NCI-H460 (cell line): ENCODE measurements around a stretch of chr21.

DNA sequence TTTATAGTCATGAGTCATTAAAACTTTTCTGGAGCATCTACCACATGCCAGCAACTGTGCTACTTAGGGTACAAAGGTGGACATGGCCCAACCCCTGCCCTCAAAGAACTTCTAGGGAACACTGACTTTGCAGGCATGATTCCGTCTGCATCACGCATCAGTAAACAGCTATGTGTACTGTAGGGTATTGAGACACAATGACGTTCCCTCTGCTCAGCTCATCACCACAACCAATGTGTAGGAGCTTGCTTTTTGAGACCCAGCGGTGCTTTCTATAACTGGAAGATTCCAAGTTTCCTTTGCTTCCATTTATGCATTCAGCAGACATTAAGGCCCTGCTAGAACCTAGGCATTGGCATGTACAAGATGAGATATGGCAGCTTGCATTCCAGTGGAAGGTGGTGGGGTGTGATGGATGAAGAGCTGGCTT is 21.1 kb downstream of the KCNJ15 start:
RAMPAGE:
- cytosol, long total RNA: no peak
- long total RNA: no peak
- nucleus, long total RNA: no peak

DNA sequence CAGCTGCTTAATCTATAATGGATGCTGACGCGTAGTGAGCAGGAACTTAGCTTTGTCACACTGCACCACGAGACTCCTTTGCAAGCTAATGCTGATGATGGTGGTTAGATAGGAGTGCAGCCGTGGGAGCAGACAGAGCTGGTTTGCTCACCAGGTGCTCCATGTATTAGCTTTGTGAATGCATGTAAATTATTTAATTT is 35.1 kb downstream of the KCNJ15 start:
RAMPAGE:
- cytosol, long total RNA: no peak
- long total RNA: no peak
- nucleus, long total RNA: no peak

DNA sequence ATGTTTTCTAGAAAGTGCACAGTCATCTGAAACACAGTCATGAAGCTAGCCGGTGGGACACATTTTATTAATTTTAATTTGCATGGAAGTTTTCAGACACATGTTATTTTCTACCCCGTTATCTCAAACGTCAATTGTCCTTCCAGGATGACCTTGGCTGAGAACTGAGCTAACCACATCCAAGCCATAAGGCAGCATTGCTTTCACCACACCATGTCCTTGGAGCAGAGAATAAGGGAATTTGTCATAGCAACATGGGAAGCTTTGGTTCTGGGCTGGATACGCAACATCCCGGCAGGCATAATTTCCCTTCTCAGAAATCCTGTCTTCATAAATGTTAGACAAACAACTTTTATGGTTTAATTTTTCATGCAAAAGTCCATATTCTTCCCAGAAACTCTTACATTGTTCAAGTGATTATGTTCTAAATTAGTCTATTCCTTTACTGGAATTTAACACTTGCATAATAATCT is 51.7 kb downstream of the KCNJ15 start:
RAMPAGE:
- cytosol, long total RNA: no peak
- long total RNA: no peak
- nucleus, long total RNA: no peak

DNA sequence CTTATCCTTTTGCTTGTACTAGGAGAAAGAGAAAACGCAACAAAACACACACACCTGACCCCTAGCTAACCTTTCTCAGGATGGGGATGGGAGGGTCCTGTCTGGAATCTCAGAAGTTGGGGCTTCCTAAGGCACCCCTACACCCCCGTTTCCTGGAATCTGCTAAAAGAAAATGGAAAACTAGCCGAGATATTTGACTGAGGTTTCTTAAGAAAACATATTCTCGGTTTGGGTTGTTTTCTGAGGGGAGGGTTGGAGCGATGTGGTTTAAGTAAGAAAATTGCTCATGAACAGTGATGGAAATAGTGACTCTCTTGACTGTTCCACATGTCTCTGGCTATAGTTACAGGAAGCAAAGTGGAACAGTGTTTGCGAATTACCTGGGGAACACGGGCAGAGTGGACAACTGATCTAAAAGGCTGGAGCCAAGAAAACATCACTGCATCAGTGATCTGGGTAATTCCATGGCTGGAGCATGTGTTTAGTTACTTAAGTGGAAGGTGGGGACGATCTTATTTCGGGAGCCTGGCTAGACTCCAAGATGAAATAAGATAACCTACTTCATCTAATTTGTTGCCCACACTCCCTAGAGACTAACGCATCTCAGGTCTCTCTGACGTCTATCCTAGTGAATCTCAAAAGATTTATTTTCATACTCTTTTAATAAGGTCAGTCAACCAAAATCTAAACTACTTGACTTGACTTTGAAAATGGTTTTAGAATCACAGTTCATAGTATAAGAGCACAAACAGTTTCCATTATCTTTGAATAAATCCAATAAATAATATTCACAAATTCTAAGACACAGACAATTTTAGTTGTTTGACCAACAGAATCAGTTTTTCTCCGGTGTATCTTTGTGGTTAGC is 92.5 kb downstream of the KCNJ15 start:
RAMPAGE:
- cytosol, long total RNA: no peak
- long total RNA: no peak
- nucleus, long total RNA: no peak

RAMPAGE:
- cytosol, long total RNA: no peak
- long total RNA: no peak
- nucleus, long total RNA: no peak
Observed at GRCh38 chr21:38741484-38741890, 64.2 kb upstream of the ETS2 start.

GRCh38 chr21:38786199-38786777 is 19.4 kb upstream of the ETS2 start:
RAMPAGE:
- cytosol, long total RNA: no peak
- long total RNA: no peak
- nucleus, long total RNA: no peak

DNA sequence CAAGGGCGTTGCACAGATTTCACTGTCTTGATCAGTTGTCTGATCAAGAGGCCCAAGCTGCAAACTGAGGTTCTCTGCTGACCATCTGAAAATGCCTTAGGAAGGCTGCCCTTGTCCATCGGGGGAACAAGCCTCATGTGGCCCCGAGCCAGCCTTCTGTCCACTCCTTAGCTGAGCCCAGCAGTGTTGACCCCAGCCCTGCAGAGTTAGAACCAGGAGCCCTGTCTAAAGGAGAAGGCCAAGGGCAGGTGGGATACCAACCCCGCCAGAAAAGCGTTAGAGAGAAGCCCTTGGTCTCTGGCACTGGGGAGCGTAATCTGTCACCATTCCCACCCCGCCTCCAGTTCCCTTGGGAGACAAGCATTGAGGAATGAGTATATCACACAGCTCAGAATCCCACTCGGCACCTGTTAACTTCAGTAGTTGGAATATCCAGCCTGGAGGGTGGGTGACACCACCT is 16.2 kb downstream of the ETS2 start:
RAMPAGE:
- cytosol, long total RNA: no peak
- long total RNA: no peak
- nucleus, long total RNA: no peak

RAMPAGE:
- cytosol, long total RNA: no peak
- long total RNA: no peak
- nucleus, long total RNA: no peak
Observed at GRCh38 chr21:38822495-38823350, 17.0 kb downstream of the ETS2 start.

RAMPAGE:
- cytosol, long total RNA: no peak
- long total RNA: no peak
- nucleus, long total RNA: no peak
Observed at GRCh38 chr21:38831161-38832266, 25.8 kb downstream of the ETS2 start.

DNA sequence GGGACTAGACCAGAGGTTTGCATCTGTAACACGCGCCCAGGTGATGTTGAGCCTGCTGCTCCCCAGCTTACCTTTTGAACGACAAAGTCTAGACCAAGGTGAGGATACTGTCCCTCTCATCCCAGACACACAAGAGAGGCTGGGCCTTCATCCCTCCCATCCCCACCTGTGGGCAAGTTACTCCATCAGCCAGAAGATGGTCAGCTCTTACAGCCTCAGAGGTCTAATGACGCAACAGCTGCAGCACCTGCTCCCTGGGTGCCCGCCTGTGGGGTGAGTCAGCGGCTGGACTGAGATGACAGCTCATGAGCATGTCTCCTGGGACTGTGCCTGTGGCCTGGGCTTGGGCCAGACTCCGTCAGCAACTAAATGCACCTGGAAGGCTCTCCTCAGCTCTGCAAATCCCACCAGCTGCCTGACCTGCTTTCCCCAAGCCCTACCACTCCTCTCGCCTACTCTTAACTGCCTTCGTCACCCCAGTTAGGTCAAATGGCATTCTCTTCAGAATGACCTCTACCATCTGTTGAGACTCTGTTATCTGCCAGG is 47.6 kb downstream of the ETS2 start:
RAMPAGE:
- cytosol, long total RNA: no peak
- long total RNA: no peak
- nucleus, long total RNA: no peak

DNA sequence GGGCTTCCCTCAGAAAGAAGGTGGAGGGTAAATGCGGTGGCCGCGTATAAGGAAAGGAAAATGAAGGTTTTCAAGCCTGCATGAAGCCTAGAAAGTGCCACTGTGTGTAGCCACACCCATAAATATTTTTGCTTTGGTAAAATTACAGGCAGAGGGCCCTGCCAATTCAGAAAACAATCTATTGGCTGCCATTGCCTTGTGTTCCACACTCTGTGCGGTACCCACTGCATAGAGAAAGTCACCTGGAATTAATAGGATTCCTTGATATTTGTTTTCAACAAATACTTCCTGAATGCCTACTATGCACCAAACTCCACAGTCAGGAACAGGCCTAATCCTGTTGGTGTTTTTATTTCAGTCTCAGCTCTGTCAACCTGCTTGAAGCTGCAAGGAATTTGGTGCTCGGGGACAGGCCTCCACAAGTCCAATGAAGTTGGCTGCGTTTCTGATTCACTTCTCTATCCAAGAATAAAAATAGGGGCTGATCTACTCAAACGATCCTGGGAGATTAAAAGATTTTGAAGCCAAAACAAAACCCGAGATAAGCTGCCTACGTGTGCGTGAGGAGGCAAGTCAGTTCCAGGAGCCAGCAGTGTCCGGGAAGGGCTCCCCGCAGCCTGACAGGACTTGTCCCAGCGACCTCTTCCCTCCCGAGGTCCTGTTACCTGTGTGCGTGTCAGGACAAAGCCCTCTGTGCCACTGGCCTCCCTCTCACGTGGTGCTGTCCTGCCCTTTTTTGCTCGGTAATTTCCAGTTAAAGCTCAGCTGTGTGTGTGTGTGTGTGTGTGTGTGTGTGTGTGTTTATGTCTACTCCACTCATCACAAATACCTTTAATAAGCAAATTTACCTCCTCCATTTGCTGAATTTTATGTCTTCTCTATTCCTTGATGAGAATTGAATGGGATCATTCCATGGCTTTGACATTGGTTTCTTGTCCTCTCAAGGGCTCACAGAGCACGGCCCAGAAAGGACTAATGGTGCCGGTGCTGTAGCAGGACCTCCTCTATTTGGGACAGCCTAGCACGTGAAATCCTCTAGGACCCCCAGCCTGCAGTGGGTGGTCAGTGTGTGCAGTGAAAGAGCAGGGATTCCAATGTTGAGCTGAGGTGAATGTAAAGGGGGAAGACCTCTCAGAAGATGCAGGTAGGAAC is 98.0 kb downstream of the ETS2 start:
RAMPAGE:
- cytosol, long total RNA: no peak
- long total RNA: no peak
- nucleus, long total RNA: no peak

GRCh38 chr21:38909065-38909580 is 103.4 kb downstream of the ETS2 start:
RAMPAGE:
- cytosol, long total RNA: no peak
- long total RNA: no peak
- nucleus, long total RNA: no peak

DNA sequence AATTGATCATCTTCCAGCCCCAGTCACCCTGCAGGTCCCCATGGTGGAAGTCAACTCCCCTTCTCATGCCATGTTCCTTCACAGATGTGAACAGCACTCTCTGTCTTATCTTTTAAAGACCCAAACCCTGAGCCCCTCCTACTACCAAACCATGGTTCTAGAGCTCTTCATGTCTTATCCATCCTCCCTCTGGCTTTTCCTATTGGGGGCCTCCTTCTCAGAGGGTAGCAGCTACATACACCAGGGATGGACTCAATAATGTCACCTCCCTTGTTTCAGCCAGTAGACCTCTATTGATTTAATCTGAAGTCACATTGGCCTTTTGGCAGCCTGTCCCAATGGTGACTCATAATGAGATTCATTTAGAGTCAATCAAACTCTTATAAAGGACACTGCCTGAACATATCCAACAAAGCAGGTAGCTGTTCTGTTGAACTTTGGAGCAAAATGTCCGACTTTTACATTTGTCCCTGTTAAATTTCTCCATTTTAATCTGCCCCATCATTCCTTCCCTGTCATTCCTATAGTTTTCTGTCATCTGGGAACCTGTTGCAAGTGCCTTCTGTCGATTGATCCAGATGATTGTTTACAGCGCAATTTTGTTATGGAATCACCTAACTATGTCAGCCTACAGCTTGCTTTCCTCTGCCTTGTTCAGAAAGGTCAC is 105.8 kb downstream of the ETS2 start:
RAMPAGE:
- cytosol, long total RNA: no peak
- long total RNA: no peak
- nucleus, long total RNA: no peak

GRCh38 chr21:38930674-38931199 is 125.0 kb downstream of the ETS2 start:
RAMPAGE:
- cytosol, long total RNA: no peak
- long total RNA: no peak
- nucleus, long total RNA: no peak

DNA sequence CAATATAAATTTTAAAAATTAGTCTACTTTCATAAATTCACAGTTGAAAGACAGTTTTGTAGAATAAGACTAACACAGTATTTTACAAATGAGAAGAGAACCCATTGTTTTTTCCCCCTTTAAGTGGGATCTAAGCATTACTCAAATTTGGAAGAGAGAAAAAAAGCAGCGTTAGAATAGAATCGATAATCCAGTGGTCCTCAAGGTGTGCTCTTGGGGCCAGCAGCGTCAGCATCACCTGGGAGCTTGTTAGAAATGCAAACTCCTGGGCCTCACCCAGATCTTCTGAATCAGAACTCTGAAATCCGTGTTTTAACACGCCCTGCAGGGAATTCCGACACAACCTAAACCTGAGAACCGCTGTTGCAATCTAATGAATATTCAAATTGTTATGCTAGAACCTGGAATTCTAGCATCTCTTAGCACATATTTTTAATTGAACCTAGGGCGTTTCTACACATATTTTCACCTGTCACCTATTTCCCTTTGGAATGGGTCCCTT is 175.8 kb downstream of the PSMG1 start:
RAMPAGE:
- cytosol, long total RNA: no peak
- long total RNA: no peak
- nucleus, long total RNA: no peak

DNA sequence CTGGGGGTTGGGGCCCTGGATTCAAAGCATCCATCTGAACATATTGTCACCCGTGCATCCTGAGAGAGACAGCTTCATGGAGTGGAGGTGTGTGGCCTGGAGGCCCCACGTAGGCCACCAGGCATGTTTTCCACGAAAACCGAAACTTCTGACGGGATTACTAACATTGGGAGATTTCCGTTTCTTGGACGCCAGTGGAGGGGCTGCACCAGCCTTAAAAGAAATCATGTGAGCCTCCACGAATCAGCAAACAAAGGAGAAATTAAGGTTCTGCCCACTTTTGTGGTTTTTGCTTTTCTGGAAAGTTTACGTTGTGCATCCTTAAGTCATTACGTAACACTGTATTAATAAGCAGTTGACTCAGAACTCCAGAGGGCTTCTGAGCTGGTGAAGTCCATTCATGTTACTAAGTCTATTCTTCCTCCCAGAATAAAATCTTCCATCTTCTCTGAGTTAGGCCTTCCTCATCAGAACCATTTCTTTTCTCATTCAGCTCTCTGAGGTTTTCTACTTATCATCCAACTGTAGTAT is 168.5 kb downstream of the PSMG1 start:
RAMPAGE:
- cytosol, long total RNA: no peak
- long total RNA: no peak
- nucleus, long total RNA: no peak

DNA sequence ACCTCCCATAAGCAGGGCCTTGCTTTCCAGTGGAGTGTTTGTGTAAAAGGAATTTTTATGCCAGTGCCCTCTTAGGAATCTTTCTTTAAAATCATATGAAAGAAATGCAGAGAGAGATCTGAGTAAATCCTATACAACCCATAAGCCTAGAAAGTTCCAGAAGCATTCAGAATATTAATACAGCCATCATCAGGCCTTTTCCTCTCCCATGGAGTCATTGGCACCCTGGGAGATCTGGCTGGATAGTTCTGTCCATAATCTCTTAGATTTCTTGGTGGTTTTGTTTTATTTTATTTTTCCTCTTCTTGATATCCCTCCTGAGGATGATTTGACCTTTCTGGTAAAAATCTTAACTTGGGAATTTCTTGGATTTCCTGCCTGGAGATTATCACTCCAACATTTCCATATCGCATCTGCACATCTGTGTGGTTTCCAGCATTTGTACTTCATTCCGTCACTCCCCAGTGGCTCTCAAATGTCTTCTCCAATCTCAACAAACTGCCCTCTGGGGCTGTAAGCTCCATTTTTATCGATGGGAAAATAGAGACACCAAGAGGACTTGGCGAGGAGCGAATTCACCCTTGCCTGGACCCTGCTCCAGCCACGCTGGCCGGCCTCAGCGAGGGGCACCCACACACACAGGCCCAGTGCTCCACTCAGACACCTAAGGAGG is 116.0 kb downstream of the PSMG1 start:
RAMPAGE:
- cytosol, long total RNA: no peak
- long total RNA: no peak
- nucleus, long total RNA: no peak

DNA sequence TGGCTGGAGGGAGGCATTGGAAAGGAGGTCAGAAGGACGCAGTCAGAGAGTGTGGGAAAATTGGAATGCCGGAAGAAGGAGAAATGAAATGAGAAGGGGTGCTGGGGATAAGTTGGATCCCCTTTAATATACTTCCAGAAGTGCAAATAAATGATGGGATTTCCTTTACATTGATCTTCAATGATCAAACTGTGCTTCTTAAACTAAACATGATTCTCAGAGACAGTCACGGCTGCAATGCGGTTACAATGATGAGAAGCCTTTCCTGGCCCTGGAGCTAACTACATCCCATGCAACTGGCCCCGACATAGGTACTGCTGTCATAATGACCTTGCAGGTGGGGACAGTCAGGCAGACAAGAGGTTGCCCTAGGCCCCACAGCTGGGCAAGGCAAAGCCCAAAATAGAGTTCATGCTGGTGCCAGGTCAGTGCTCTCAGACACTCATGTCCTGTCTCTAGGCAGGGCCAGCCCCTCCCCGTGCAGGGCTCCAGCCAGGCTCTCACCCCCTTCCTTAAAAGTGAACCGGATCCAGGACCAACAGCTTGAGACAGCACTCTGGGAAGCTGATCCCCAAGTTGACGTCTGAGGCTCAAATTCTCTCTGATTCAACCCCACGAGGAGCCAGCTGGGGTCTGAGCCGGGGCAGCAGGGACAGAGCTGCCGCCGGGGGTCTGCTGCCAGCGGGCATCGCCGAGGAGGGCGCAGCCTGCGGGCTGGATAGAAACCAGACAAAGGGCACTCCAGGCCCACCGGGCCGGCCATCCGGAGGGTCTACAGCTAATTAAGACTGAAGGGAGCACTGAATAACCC is 96.2 kb downstream of the PSMG1 start:
RAMPAGE:
- cytosol, long total RNA: no peak
- long total RNA: no peak
- nucleus, long total RNA: no peak

GRCh38 chr21:39212067-39212945 is 29.1 kb upstream of the PSMG1 start:
RAMPAGE:
- cytosol, long total RNA: no peak
- long total RNA: no peak
- nucleus, long total RNA: no peak

RAMPAGE:
- cytosol, long total RNA: no peak
- long total RNA: no peak
- nucleus, long total RNA: no peak
Observed at GRCh38 chr21:39258371-39259111, 54.9 kb downstream of the BRWD1 start.